SJCRH30 (cell line): Measurements from ENCODE around the genes ADGRL4, DNASE2B and BCL10.

- RAMPAGE, long total RNA, result no peak
Observed at GRCh38 chr1:78143224-78143471, 97.4 kb downstream of the GIPC2 start.

DNA sequence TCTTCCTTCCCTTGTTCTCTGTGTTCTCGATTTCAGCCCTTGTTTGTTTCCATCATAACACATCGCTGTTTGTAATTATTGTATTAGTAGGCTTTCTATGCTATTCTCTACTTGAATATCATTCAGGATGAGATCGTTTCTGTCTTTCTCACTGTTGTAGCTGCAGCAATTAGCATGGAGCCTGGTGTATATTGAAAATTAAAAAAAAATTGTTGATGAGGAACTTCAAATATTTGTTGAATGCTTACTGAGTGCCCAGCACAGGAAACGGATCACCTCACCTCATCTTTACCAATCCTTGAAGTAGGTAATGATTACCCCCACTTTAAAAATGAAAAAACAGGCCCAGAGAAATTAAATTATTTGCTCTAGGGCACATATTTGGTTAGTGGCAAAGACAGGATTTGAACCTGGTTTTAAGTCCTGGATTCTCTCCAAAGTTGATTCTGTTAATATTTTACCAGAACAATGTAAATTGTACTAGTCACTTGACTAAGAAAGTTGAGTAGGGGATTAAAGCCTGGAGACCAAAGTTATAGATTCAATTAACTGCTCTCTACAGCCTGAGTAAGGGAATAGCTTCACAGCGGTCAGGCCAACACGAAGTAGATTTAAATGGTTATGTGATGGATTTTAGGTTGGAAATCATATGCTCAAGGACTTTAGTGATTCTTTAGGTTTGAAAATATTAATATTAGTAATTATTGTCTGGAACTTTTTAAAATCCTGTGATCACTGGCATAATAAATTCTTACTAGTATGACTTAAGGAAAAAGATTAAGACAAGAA lies 97.9 kb downstream of the GIPC2 start:
- RAMPAGE, long total RNA, result no peak

DNA sequence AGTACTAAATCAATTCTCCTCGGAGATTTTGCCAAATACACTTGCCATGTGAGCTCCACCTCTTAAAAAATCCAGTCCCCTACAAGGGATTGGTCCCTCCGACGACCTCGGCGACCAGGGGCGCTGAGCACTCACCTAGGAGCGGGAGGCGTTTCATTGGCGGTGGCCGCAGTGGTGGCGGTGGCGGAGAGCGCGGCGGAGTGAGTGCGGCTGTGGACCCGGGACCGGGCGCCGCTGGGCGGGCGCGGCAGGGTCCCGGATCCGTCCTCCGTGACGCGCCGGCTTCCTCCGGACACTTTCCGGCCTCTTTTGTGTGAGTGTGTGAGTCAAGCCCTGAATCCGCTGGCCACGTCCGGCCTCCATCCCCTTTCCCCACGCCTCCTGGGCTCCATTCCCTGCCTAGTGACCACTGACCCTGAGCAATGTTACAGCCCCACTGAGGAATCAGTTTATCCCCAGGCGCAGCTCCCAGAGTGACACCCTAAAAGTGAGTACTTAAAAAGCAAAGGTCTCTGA lies at the start of gene ADGRL4:
TSS of gene ADGRL4 (minus strand) at position 233 of the 516 bp plus-strand sequence.
- RAMPAGE, long total RNA, result no peak

DNA sequence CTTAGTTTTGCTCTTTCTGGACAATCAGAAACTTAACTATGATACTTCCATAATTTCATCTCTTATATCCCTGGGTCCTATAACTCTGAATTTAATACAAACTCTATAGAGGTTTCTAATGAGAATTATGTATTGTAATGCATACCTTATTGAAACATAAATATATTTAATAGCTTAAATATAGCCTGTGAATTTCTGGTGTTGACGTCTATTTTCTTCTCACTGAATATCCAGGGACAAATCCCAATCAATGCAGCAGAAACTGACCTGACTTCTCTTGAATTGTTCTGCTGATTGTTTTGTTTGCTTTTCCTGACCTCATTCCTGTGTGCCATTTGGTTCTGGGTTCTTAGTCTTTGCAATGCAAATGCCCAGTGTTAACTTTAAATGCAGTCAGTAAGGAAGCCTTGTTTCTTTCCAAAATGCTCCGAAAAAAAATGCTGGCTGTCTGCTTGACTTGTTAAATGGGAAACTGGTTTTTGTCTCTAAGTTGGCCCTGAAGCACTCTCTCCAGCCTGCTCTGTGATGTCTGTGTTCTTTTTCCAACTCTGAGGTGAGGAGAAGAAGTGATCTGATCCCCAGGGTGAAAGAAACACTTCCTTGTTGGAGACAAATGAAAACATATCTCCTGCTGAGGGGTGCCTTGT lies 256.1 kb upstream of the ADGRL4 start:
- RAMPAGE, long total RNA, result no peak

DNA sequence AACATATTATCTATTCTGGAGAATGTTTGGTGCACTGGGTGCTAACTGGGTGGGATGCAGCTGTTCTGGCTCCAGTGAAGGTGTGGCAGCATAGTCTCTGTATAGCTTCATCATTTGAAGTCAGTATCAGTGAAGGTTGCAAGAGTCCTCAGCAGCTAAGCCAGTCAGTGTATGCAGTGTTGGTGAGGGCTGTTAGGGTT lies 698.7 kb upstream of the ADGRL4 start:
- RAMPAGE, long total RNA, result no peak

DNA sequence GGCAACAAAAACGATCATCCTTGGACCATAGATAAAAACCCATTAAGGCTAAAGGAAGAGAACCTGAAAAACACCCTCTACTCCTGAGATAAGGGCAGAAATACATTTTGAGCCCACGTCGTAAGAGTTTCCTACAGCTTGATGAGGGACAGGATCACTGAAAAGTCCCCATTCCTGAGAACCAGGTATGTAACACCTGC lies 1050.8 kb upstream of the ADGRL2 start:
- RAMPAGE, long total RNA, result no peak

GRCh38 chr1:81312255-81312495 lies 488.6 kb upstream of the ADGRL2 start:
- RAMPAGE, long total RNA, result no peak

DNA sequence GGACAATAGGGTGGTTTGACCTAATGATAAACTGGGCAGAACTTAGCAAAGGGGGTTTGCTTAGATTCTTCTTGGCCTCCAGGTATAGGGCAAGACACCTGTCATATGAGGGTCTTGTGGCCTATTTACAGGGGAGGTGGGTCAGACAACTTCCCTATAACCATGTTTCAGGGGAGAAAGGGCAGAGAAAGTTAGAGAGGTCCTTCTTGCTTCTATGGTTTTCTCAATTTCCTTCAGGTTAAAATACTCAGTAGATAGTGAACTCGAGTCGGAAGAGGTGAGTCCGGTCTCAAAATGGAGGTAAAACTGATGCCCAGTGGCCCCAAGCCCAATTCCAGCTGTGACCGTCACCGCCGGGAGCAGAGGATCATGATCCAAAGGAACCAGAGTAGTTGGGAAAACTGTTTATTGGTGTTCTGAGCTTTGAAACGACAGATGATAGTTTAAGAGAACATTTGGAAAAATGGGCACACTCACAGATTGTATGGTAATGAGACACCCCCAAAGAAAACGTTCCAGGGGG lies 374.5 kb upstream of the ADGRL2 start:
- RAMPAGE, long total RNA, result no peak

DNA sequence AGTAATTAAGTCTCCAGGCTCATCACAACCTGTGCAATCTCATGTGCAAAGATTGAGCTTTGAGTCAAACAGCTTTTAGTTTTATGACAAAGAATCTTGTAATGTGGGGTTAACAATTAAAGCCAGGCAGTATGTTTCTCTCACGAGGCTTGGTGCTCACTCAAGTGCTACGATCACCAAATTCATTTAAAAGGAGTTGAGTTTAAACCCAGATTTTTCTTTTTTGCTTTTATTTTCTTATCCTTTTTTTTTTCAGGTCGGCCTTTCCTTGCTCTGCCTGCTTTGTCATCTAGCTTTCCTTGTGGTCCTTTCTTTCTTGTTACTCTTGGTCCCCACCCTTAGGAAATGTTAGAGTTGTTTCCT lies 1037.1 kb downstream of the ADGRL2 start:
- RAMPAGE, long total RNA, result no peak

DNA sequence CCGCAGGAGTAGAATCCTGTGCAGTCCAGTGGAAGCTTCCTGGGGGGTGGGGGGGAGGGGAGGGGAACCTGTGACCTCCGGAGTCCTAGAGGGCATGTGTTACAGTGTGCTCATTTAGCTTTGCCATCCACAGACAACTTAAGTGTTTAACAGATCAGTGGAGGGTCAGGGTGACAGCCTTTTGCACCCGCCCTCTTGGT lies 18.1 kb upstream of the PRKACB start:
- RAMPAGE, long total RNA, result no peak

GRCh38 chr1:84297869-84298674 lies 3.4 kb upstream of the SAMD13 start:
- RAMPAGE, long total RNA, result no peak

DNA sequence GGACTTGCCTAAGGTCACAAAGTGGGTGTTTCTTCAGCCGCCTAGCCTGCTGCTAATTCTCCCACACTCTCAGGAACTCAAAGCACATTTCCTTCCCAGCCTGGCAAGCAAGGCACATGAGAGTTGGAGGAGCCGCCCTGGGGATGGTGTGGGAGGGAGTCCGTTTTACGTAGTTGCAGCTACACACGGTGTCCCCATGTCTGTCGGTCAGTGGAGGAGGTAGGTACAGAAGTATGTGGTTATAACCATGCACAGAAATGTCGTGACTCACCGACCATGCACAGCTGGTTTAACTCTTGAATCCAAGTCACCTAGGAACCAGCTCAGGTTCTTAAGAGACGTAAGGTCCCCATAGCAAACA lies 46.7 kb downstream of the SAMD13 start:
- RAMPAGE, long total RNA, result no peak

DNA sequence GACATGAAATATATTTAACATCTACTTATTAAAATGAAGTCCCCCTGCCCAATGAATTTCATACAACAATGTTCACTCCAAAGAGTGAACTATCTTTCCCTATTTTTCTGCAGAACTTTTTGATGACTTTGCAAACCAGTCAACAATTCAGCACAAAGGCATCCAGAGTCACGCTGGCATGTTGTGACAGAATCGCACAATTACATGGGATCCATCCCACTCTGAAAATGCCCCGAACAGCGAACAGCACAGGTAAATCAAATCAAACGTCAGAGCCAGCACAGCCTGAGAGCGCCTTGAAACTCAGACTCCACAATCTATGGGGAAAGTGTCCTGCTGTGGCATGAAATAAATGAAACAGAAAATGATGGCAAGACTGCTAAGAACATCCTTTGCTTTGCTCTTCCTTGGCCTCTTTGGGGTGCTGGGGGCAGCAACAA lies at the start of gene DNASE2B:
TSS of gene DNASE2B (plus strand) at position 272 of the 440 bp plus-strand sequence.
- RAMPAGE, long total RNA, result no peak

DNA sequence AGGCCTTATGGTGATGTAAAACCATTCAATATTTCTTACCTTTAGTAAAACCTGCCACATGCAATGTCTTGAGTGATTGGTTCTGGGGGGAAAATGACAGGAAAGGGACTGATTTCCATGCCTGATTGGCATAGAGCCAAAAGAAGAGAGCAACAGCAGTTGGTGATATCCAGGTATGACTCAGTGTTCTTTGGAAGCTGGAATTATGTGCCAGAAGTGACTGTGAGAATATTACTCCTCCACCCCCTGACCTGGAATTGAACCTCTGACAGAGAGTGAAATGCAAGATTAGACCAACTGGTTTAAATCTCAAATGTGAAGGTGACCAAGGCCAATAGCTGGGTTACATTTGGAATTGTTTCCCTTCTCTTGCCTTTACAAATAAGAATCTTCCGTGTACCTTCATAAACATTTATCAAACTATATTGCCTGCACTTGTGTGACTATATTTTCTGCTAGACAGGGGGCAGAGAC lies 8.3 kb downstream of the DNASE2B start:
- RAMPAGE, long total RNA, result no peak

- RAMPAGE, long total RNA, result no peak
Observed at GRCh38 chr1:84603249-84603671, 29.0 kb upstream of the CTBS start.

DNA sequence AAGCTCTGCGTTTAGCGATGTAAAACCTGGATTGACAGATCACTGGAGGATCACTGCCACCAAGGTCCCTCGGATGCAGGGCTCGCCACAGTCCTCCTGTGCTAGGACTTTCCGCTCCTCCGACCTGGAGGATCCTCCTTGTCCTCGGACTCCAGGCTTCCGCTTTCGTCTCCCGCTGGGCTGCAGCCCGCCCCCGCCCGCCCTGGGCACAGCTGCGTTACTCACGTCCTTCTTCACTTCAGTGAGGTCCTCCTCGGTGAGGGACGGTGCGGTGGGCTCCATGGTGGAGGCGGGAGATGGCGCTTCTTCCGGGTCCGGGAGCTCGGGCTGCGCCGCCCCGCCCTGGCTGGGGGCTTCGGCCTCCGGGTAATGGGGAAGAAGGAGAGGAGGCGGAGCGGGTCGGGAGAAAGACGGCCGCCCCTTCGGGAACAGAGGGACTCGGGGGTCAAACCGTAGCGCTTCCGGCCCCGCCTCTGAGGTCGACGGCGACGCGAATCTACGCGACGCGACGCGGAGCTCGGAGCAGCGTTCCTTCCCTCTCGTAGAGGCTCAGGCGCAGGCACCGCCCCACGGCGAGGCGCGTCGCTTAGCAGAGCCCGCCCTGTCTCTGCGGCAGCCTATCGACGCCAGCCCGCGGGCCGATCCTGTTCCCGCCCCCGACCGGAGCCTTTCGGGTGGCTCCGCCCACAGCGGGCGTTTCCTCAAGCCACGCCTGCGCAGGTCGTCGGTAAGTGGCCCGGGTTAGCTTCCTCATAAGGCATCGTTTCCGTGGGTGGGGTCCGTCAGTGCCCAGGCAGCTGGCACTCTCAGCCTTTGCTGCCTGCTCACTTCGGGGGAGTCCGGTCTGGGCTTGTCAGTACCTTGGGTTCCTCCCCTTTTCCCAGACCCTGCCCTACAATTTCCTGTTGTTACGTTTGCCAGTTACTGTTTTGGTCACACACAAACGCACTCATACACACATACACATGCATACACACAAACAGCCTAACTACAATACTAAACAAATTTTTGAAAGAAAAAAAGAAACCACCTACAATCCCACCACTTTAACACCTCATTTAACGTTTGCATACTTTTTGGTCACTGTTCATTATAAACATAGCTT lies at the start of gene BCL10:
TSS of gene BCL10 (minus strand) at position 562 of the 1,105 bp plus-strand sequence.
- RAMPAGE, long total RNA, result start-site peak on the minus strand centred at position 425 of the sequence, 265 bp wide, 354 and 28 reads in 2 replicates

- RAMPAGE, long total RNA, result no peak
Observed at GRCh38 chr1:85350885-85351128, 74.4 kb upstream of the BCL10 start.

GRCh38 chr1:85545038-85545434 lies 35.5 kb upstream of the CCN1 start:
- RAMPAGE, long total RNA, result no peak

DNA sequence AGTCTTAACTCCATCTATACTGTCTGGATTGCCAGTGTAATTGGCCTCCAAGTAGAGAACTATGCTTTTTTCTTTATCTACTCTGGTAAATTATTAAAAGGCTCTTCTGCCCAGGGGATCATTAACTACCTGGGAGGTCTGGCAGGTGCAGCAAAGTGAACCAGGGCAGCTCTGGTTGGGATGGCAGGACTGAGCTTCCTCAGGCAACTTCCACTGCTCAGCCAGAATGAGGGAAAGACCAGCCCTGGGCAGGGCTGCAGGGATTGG lies 24.9 kb downstream of the CCN1 start:
- RAMPAGE, long total RNA, result no peak

DNA sequence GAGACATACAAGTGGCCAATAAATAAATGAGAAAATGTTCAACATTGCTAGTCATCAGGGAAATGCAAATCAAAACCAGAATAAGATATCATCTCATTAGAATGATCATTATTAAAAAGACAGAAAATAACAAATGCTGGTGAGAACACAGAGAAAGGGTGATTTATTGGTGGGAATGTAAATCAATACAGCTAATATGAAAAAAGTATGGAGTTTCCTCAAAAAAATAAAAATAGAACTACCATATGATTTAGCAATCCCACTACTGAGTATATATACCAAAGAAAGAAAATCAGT lies 181.6 kb downstream of the COL24A1 start:
- RAMPAGE, long total RNA, result no peak